Parietal lobe (tissue), 2 donors: ENCODE results near the genes ARHGAP17, GSG1L, SBK1 and CLN3.

DNA sequence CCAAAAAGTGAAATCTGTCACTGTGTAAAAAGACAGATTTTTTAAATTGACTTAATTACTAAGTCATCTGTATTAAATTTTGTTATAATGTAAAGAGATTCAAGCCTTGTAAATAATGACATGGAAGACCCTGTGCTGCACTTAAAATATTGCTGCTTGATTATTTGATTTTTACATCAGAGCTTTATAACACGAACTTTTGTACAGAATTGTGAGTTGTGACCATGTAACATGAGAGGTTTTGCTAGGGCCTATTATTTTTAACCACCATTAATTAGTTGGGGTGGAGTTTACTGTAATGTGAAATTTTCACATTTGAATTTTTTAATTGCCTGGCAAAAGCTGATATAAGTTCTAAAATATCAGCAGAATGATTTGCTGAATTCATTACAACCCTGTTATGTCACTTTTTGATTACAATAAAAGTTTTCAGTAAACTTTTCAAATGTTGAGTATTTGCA, 33.1 kb downstream of the RBBP6 start:
- RAMPAGE, long total RNA = no peak

- RAMPAGE, long total RNA = no peak
Observed at GRCh38 chr16:24767137-24767544, 37.7 kb downstream of the TNRC6A start.

DNA sequence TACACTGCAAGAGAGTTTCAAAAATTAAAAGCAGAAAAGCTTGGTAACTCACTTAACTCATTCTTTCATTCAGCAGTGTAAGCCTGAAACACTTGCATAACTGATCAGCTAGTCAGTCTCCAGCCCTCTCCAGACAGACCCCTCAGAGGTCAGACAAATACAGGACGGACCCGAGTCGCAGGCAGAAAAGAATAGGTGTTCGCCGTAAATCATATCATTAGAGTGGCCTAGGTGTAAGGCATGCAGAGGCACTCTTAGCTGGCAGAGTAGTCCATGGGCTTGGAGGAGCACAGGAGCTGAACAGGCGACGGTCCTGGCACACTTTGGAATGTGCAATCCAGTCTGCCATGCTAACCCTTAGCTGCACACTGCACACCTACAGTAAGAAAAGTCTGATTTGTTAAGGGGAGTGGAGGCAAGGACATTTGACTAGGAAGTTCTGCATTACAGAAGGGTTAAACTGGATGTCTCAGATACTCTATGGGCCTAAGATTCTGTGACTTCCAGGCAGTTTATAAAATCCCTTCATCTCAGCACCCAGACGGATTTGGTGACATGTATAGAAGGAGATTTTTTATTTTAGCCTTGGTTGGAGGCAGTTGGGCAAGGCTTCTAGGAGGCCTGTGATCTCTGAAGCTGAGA, 34.8 kb upstream of the SLC5A11 start:
- RAMPAGE, long total RNA = no peak

DNA sequence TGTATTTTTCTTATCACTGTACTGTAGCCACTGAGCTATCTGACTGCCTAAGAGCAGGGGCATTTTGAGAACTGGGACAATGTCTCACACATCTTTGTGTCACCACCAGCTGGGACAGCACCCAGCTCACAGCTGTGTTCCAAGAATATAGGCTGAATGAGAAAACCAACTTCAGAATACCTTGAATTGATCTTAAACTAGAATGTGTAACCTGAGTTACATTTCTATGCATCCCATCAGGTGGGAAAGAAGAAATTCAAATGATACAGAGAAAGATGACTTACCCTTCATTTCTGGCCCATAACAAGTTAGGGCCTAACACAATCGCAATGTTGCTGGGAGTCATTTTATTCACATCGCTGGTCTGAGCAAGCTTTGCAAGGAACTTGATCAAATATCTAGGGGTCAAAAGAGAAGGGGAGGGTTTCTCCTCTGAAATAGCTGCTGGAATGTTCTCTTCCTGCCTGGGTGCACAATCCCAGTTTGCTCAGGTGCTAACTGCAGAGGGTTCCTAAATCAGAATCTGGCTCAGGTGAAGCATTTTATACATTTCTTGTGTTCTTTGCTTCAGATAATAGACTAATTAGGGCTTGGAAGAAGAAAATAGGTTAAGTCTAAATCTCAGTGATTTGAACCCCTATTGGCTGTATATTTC, 67.8 kb downstream of the ARHGAP17 start:
- RAMPAGE, long total RNA = no peak

GRCh38 chr16:25014165-25015201, 686 bp downstream of the ARHGAP17 start:
- RAMPAGE, long total RNA = no peak

- RAMPAGE, long total RNA = no peak
Observed at GRCh38 chr16:25015202-25015701, at the start of gene ARHGAP17. Gene ARHGAP17, minus strand, starts transcription at chr16:25015369.

DNA sequence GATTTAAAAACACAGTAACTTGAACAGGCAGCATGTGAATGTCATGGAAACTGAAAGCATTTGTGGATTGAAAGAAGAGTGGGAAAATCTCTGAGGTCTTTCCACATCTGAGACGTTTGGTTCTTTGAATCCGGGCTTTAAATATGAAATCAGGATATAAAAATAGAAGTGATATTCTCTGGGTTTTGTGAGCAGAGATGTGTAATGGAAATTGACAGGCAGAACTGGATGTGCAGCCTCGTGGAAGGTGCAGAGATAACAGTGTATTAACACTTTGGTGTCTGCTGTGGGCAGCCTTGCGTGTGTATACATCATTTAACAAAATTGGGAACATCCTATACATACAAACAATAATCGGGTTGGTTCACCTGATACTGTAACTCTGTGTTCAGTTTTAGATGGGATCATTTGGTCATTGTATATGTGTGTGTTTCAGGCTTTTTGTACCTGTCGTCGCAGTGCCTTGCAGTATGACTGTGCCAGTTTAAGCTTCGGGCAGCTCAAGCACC, 36.7 kb upstream of the ARHGAP17 start:
- RAMPAGE, long total RNA = no peak

DNA sequence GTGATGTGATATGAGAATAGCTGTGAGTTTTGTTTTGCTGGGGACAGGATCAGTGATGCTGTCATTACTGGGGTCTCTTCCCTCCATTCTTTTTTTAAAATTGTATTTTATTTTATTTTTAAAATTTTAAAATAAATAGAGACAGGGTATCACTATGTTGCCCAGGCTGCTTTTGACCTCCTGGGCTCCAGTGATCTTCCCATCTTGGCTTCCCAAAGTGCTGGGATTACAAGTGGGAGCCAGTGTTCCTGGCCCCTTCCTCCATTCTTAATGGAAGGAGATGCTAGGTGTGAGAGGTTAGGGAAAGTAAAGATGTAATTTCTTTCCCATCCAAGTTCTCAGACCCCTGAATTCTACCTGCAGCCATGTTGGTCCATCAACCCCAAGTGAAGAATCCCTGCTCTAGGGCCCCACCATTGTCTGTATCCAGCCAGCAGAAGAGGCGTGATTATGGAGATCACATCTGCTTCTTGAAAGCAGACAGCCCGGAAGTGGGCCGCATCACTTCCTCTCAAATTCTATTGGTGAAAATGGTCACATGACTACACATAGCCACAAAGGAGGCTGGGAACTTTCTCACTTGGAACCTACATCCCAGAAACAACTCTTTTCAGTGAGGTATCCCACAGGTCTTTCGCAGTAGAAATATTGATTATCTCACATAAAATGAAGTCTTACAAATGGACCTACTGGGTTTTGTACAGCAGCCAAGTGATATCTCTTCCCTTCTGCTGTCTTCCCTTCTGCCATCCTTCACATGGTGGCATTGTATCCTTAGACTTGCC, 40.0 kb downstream of the IL4R start:
- RAMPAGE, long total RNA = no peak

DNA sequence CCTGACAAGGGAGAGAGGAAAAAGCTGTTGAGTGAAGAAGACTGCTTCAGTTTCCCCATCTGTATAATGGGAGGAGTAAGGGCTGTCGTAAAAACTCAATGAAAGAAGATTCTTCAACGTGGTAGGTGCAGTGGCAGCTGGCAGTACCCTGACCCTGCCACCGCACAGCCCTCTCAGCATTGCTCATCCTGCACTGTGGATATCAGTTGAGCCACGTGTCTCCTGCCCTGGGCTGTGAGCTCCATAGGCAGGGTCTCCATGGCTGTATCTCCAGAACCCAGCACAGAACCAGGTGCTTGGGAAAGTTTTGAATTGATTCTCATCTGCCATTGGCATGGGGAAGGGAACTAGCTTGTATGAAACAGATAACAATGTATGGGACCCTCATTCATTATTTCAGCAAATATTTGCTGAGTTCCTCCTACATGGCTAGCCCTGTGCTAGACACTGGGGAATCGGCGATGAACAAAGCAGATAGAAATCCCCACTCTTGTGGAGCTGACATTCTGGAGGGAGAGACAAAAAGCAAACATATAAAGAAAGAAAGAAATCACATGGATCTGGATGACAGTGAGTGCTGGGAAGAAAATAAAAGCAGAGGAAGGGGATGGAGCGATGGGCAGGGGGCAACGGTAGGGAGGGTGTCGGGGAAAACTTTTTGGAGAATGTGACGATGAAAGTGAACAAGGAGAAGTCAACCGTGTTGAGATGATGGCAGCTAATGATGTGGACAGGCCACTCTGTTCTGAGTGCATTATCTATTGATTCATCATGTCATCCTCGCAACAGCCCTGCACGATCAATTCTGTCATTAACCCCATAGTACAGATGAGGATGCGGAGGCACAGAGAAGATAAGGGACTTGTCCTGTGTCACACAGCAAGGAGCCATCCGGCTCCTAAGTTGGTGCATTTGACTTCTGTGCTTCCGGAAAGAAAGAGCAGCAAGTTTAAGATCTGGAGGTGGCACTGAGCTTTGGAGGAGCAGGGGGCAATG, 41.1 kb downstream of the IL4R start:
- RAMPAGE, long total RNA = no peak

DNA sequence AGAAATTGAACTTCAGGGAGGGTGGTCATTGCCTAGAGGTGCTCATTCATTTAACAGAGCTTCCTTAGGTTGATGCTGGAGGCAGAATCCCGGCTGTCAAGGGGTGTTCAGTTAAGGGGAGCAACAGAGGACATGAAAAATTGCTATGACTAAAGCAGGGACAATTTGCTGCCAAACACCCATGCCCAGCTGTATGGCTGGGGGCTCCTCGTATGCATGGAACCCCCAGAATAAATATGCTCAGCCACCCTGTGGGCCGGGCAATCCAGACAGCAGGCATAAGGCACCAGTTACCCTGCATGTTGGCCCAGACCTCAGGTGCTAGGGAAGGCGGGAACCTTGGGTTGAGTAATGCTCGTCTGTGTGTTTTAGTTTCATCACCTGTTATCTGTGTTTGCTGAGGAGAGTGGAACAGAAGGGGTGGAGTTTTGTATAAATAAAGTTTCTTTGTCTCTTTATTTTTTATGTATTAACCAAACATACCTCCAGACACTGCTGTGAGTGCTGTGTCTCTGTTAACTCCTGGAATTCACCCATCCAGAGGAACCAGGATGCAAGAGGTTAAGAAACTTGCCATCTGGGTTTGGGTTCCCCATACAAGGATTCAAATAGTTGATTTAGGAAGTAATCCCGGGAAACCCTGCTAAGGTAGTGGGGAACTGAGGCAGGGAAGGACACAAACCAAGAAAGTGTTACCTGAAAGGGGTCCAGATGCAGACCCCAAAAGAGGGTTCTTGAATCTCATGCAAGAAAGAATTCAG, 37.5 kb upstream of the IL21R start:
- RAMPAGE, long total RNA = no peak

- RAMPAGE, long total RNA = no peak
Observed at GRCh38 chr16:27748821-27749395, 199.0 kb downstream of the KATNIP start.

DNA sequence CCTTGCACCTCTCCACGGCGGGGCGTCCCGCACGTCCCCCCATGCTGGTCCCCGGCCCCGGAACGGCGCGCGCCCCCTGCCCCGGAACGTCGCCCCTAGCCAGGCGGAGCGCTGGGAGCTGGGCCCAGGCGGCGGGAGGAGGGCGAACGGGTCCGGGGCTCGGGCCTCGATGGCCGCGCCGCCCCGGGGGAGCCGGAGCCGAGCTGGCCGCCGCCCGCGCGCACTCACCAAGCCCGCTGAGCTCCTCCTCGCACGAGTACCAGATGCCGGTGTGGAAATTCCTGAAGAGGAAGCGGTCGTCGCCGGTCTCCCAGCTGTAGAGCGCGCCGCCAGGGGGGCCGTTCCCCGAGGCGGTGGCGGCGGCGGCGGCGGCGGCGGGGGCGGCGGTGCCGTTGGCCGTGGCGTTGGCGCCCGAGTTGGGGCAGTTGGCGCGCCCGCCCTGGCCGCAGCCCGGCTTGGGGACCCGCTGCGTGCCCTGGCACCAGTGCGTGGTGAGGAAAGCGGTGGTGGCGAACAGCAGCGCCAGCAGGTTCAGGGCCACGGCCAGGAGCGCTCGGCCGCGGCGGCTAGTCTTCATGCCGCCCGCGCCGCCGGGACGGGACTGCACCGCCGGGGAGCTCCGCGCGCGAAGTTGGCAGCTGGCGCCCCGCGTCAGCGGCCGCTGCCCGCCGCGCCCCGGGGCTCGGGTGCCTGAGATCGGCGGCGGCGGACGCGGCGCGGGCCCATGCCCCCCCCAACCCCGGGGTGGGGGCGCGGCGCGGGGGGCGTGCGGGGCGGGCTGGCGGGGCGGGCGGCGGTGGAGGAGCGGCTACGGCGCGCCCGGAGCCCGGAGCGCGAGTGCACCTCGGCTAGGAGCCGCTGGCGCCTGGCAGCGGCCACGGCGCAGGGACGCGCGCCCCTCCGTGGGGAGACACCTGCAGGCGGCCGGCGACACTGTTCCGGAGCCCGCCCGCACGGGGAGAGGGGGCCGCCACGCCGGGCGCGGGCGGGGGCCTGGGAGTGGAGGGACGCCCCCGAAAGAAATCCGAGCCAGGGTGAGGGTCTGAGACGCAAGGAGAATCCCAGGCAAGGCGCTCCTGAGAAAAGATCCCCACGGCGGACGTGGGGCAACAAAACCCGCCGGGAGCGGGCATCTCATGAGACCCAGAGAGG, at the start of gene GSG1L:
GSG1L (minus strand) TSS at position 867 of the 1,152 bp plus-strand sequence.
- RAMPAGE, long total RNA = no peak

- RAMPAGE, long total RNA = no peak
Observed at GRCh38 chr16:28155280-28156675, 56.0 kb downstream of the XPO6 start.

GRCh38 chr16:28163587-28164223, 48.1 kb downstream of the XPO6 start:
- RAMPAGE, long total RNA = no peak

- RAMPAGE, long total RNA = no peak
Observed at GRCh38 chr16:28262226-28262532, 30.1 kb upstream of the SBK1 start.

- RAMPAGE, long total RNA = no peak
Observed at GRCh38 chr16:28292266-28292919, at the start of gene SBK1. Gene SBK1, plus strand, starts transcription at chr16:28292525.

GRCh38 chr16:28292920-28293123, 497 bp downstream of the SBK1 start:
- RAMPAGE, long total RNA = no peak

DNA sequence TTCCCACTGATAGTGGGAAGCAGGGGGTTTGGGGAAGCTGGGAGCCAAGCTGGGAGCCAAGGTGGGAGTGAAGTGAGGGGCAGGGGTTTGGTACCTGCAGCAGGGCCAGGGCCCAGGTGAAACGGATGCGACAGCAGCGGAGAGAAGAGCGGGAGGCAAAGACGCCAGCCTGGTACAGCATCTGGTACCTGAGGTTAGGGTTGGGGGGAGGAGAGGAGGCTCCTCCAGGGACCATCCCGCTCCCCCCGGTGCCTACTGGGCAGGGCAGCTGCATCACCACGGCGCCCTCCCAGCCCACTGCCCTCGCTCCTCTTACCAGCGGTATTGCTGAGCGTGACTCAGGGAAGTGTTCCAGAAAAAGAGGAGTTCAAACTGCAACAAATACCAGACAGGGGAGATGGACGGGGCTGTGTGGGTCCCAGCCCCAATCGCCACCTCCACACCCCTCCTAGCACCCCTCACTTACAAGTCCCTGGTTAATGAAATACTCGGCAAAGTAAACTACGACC, 9.8 kb downstream of the CLN3 start:
- RAMPAGE, long total RNA = no peak

DNA sequence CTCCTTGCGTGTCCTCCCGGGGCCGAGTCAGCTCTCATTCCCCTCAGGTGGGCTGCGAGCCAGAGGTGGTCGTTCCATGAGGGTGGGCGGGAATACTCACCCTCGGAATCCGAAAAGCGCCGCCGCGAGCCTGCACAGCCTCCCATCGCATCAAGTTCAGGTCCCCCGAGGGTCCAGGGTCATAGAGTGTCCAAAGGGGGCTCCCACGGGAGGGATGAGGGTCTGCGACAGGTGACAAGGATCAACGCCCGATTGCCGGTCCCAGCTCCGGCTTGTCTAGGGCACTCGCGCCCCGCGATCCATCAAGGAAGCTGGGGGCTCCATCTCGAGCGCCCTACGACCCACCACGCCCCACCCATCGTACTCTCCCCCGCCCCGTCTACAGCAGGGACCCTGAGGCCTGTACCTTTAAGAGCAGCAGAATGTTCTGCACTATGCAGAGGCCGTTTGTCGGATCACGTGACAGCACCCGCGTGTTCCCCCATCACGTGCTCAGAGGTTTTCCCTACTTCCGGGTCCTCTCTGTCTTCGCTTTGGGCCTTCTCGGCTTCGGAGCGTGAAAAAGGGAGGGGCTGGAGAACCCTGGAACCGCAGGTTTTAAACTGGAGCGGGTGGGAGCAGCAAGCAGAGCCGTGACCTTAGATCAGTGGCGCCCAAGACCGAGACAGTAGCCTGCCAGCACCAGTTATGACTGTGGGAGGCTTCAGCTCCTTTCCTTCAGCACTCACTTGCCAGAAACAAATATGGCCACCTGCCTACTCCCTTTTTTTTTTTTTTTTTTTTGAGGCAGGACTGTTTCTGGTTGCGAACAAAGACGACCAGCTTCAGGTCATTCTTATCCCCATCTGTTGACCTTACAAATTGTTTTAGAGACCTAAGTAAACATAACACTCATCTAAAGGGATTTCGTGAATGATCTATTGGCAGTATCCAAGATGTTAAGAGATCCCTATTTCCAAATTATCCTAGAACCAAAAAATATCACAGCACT, at the start of gene CLN3:
CLN3 (minus strand) TSS at position 461 of the 991 bp plus-strand sequence.
- RAMPAGE, long total RNA = no peak

- RAMPAGE, long total RNA = no peak
Observed at GRCh38 chr16:28532870-28533418, 5.8 kb downstream of the NUPR1 start.